Placental epithelial cell (primary cell): ENCODE results near the genes ACACA, TBC1D3 and ARHGAP23.

DNA sequence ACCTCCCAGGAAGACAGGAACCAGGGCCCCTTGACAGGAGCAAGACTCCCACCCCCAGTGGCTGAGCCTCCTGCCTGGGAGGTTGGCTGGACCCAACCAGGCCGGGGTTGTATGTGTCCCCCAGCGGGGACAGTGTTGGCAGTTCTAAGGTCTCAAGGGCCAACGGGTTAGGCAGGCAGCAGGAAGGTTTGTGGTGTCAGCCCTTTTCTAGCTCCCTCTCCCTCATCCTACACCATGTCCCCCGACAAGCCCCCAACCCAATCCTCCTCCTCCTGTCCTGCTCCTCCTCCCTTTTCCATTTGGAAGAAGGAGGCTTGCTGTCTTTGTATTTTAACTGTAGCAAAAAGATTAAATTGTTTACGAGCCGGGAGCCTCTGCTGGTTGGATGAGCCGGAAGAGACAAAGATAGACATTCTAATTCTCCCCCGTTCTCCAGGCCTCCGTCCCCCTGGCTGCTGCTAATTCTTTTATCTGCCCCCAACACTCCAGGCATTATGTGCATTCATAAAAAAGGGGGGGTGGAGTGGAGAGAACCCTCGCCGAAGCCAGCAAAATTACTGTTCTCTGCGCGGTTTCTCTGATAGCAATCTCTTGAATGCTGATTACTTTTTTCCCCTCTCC, 126.4 kb downstream of the MRM1 start:
- CAGE, long polyA plus RNA = no peak

- CAGE, long polyA plus RNA = no peak
Observed at GRCh38 chr17:36933614-36934771, 3.3 kb upstream of the LHX1 start.

GRCh38 chr17:36940242-36940630, 3.0 kb downstream of the LHX1 start:
- CAGE, long polyA plus RNA = no peak

DNA sequence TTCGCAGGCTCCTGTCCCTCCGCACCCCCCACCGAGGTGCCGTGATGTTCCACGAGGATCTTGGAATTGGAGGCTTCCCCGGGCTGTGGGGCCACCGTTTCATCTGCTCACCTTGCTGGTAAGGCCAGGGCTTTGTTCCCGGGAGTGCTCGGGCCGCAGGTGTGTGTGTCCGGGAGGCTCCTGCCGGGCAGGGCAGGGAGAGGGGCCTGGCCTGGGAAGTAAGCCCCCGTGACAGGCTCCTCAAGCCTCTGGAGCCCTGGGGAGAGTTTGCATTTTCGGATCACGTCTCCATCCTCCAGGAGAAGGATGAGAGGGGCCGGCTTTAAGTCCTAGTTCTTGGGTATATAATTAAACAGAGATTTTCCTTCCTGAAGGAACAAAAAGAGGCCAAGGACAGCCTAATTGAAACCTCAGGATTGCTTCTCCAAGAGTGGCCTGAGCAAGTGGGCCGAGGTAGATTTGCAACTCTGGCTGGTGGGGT, 117.3 kb downstream of the AATF start:
- CAGE, long polyA plus RNA = no peak

- CAGE, long polyA plus RNA = no peak
Observed at GRCh38 chr17:37085270-37086192, 136.8 kb downstream of the AATF start.

DNA sequence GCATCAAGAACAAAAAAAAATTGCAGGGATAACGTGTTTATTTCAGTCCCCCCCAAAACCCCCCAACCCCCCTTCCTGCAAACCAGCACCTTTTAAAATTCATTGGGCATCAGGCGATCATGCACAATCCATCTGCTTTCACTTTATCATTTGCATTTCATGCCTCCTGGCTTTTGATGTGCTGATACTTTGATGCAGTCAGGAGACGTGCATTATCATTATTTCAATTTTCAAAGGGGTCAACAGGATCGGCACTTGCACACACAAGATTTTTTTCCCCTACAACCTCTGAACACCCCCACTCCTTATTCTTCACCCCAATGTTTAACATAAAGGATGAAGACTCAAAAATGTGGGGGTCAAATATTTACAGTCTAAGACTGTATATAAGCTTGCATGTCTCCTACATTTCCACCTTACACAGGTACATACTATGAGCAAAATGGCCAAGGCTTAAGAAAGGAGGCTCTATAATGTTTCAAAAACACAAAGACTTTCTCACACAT, 198.1 kb downstream of the AATF start:
- CAGE, long polyA plus RNA = no peak

- CAGE, long polyA plus RNA = no peak
Observed at GRCh38 chr17:37406028-37407350, at the start of gene ACACA. ACACA (minus strand) TSS chr17:37406836.

GRCh38 chr17:37449939-37450838, 39.5 kb upstream of the DUSP14 start:
- CAGE, long polyA plus RNA = no peak

- CAGE, long polyA plus RNA = no peak
Observed at GRCh38 chr17:37464918-37465611, 24.6 kb upstream of the DUSP14 start.

DNA sequence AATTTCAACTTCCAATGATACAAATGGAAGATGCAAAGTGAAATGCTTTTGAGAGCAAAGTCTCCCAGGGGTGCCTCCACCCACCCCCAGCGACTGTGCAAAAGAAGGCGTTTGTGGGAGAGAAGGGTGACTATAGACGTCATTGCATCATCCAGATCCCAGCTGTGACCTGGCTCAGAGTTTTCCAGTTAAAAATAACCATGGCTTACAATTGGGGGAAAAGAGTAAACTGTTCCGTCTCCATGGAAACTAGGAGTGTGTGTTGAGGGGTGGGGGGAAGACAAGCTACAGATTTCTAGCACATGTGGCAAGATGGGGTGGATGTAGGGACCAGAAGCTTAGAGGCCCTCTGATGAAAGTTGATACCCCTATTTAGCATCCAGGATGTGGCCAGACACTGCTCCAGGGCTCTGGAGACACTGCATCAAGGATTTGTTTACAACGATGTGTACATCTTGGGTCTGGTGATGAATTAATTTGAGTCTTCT, 6.4 kb upstream of the DUSP14 start:
- CAGE, long polyA plus RNA = no peak

DNA sequence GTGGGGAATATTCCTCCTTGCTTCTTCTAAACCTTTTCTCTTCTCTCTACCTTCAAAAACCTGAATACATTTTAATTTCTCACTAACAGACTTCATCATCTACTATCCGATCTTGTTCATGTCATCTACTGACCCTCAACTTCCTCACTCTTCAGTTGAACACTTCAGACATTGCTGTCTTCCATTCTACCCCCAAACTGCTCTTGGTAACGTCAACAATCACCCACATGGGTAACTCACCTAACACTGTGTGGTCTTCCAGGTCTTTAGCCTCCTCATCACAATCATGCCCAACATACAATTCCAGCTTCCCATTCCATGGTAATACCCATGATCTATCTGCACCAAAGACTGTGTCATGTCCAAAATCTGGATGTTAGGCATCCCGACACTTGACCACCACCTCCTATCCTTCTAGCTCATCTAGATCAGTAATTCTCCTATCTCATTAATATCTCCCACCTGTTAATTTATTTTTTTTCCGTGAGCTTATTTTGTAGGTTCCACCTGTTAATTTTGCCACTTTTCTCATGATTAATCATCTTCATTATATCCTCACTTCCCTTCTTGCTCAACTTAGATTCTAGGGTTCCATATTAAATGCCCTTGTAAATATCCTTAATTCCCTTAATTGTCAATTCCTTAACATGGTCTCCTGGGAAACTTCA, 21.6 kb downstream of the SYNRG start:
- CAGE, long polyA plus RNA = no peak

DNA sequence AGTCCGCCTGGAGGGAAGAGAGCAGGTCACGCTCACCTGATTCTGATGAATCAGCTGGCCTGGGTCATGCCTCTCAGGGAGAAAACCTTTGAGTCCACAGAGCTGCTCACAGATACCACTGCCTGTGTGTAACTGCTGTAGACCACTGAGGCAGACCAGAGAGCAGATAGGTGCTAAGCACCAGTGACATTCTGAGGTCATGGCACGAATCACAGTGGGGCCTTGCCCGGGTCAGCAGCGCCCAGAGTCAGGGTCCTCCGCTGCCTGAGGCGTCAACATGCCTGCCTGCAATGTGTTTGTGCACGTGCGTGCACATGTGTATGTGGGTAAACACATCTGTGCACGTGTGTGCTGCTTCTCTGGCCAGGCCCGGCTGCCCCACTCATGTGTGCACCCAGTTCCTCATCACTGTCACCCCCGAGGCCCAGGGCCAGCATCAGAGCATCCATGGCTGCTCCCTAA, at the start of gene TBC1D3:
TBC1D3 (minus strand) TSS at position 147 of the 462 bp plus-strand sequence.
- CAGE, long polyA plus RNA = no peak

- CAGE, long polyA plus RNA = no peak
Observed at GRCh38 chr17:38366206-38366405, 14.5 kb downstream of the SOCS7 start.

DNA sequence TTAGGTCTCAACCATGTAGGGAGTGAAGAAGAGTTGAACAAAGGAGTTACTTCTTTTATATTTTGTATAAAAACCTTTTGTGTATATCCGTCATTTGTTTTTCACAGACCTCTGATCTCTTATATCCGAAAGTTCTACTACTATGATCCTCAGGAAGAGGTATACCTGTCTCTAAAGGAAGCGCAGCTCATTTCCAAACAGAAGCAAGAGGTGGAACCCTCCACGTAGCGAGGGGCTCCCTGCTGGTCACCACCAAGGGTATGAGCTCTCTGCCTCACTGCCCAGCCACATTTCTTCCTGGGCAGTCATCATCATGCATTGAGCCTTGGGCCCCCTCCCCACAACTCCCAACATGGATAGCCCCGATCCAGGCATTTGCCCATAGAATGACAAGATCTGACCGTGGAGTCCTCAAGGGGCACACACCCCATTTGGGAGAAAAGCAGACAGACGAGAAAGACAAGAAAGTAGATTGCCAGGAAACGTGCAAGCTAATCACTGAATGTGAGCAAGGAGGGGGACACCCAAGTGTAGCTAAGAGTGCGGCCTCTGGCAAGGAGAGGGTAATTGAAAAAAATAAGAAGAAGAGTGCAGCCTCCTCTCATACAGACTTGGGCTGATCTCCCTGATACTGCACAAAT, 32.4 kb upstream of the ARHGAP23 start:
- CAGE, long polyA plus RNA = no peak

DNA sequence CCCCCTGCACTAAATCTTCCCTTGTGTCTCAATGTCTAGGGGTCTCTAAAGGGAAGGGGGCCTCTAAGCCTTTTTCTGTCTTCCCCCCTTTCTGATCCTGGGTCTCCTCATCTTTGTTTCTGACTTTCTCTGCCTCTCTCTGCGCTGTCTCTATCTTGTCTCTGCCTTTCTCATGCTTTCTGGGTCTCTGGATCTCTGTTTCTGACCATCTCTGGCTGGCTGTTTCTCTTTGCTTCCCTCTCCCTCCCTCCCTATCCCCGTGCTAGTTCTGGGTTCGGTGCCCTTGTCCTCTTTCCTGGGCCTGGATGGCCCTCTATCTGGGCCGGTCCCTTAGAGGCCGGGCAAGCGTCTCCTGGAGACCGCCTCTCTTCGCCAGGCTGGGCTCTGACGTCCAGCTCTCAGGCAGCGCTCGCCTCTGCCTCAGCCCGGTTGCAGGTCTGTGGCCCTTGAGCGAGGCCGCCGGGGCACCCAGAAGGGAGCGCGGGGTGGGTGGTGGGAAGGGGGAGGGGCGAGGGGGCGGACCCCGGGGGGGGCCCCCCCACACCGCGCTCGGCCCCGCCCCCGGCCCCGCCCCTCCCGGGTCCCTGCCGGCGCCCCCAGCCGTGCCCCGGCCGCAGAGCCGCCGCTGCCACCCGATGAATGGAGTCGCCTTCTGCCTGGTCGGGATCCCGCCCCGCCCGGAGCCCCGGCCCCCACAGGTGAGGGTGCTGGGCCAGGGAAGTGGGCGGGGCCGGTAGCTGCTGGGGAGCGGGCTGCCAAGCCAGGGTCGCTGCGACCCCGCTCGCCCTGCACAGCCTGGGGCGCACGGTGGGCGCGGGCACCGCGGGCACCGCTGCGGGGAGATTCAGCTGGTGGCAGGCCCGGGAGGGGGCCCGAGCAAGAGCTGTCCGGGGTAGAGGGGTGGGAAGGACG, at the start of gene ARHGAP23:
ARHGAP23 (plus strand) TSS at position 614 of the 912 bp plus-strand sequence.
- CAGE, long polyA plus RNA = no peak

- CAGE, long polyA plus RNA = no peak
Observed at GRCh38 chr17:38591344-38591811, 14.4 kb downstream of the SRCIN1 start.

DNA sequence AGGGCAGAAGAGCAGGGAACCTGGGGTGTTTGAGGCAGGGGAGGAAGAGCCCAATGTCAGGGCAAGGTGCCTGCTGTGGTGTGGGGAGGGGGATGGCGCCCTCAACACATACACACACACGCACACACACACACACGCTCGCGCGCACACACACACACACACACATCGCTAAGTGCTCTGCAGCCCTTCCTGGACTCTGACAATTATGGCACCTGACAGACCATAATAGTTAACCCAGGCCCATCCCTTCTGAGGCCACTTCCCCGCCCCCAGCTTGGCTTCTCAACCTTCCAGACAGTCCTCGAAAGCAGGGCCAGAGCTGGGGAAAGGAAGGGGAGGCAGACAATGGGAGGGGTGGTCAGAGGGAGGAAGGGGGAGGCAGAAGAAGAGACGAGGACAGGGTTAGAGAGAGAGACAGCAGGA, 4.2 kb downstream of the SRCIN1 start:
- CAGE, long polyA plus RNA = no peak

DNA sequence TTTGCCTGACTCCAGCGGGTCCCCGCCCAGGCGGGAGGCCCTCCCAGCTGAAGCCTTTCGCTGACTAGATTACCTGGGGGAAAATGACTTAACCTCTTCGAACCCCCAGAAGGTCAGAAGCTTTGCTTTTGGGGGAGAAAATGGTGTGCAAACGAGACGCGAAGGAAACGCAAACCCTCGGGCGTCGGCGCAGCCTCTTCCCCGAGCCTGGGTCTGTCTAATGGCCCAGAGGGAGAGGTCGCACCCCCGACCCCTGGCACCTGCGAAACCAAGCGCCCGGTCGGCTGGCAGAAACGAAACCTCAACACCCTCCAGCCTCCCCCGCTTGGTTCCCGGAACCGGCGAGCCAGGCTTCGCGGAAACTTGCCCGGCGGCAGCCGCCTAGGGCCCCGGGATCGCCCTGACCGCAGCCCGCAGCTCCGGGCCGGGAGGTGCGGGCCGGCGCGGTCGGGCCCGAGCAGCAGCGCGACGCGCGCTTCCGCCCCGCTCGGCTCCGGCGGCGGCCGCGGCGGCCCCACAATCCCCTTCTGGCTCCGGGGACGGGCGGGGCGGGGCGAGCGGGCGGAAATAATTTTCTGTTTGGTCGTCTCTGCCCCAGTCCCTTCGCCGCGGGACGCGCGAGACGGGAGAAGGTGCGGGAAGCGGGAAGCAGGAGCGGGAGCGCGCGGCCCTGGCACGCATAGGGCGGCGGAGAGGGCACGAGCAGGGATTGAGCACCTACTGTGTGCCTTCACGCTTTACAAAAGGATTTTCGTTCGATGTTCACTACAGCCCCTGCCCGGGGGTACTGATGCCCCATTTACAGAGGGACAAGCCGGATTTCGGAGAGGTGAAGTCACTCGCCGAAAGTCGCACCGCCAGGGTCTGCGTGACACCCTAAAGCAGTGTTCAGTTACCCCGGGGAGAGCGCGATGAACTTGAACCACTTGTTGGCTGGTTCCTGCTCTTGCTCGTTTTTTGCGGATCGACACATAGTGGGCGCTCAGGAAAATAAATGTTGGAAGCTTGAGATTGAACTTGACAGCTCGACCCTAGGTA, 2.9 kb upstream of the MLLT6 start:
- CAGE, long polyA plus RNA = no peak

DNA sequence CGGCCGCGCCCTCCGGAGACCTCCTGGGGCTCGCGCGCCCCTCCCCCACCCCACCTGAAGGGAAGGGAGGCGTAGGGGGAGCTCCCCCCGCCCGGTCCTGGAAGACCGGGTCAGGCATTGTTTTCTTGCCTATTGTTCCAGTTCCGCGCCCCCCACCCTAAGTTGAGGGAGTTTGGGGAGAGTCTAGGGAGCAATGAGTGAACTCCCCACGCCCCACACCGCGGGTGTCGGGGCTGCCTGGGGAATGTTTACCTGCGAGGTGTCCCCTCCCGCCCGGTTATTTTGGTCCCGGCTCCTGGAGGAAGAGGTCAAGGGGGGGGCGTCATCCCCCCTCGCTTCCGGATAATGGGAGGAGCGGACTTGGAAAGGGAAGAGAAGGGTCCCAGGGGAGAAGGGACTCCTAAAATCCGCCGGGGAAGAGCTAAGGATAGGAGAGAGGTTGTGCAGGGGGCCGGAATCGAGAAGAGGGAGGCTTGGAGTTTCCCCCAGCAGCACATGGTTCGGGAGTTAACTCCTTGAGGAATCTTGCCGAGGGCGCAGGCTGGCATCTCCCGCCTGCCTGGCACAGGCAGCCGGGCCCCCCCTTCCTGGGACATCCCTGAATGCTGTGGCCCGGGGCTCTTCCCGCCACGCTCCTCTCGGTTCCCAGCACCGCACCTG, 859 bp downstream of the MLLT6 start:
- CAGE, long polyA plus RNA = no peak

DNA sequence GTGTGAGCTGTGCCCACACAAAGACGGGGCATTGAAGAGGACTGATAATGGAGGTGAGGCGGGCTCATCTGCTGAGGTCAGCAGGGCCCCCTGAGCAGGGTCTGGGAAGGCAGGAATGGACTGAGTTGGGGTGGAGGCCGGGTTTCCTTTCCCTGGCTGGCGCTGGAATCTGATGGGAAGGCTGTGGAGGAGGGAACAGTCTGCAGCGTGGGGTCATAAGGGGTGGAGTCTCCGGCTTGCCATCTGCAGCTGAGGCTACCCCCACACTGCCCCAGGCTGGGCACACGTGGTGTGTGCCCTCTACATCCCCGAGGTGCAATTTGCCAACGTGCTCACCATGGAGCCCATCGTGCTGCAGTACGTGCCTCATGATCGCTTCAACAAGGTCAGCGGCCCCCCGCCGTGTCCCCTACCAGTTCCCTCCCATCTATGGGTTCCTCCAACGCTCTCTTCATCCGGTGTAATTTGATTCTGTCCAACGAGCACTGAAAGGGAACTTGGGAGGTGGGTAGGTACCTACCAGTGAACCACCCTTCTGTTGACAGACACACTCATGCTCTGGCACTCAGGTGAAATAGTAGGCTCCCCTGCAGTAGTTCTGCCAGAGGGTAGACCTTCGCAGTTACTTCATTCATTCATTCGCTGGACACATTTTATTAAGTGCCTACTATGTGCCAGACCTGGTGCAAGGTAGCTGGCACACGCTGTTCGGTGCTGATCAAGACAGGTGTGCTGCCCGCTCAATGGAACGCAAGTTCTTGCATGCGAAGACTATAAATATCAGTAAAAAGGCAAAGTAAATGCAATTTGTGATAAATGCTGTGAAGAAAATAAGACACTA, 2.6 kb downstream of the MLLT6 start:
- CAGE, long polyA plus RNA = no peak